SJSA1 (cell line): ENCODE results near the genes RORB and NMRK1.

DNA sequence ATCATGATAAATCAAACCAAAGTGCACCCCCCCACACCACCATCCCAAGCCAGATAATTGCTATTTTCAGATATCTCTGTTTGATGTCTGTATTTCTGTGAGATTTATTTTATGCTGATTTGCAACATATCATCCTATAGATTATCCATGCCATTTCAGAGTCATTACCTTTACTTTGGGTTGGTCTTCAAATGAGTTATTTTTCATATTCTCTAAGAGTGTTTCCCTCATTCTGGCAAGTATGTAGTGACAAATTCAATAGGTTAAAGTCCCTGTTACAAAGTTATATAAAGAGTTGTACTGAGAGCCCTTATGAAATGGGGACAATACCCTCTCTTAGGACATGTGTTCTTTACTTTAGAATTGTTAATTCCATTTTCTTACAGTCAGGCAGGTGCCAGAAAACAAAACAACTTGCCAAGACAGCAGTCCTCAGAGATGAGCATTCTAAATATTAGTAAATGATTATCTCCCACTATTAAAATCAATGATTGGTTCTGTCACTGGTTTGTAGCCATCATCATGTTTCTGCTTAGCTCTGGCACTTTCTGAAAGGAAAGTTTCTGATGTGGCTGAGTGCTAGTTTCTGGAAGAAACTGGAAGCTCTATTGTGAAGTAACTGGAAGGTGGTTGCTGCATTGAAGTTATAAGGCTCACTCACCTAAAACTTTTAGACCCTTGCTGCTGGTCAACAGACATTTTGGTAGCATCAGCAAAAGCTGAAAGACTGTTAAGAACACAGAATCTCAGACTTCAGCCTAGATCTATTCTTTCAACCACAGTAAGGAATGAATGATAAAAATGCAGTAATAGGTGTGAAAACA, 5.9 kb downstream of the ALDH1A1 start:
- RAMPAGE, long total RNA = no peak

GRCh38 chr9:72947903-72948627, 4.8 kb downstream of the ALDH1A1 start:
- RAMPAGE, long total RNA = no peak

- RAMPAGE, long total RNA = no peak
Observed at GRCh38 chr9:73160086-73160635, 8.5 kb downstream of the ANXA1 start.

DNA sequence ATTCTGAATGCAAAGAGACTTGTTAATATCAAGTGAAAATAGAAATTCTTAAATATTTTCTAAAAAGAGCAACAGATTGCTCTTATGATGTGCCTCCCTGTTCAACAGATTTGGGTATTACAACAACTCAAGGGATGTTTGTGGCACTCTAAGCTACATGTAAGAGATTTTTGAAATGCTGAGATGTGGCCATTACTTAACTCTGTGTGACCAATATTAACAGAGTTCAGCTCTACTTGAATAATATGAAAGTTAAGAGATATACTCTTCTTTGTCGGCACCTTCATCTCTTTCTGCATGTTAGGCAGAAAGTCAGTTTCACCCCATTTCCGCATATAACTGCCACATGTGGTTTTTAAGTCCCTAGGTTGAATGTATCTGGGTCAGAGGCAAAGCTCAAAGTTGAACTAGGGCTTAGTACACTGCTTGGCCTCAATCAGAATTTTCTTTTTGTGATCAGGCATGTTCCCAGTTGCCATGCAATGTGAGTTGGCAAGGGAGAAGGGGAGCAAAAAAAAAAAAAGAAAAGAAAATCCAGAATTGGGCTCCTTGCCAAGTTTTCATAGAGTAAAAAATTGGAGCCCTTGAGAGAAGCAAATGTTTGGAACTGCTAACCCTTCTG, 251.3 kb upstream of the RORB start:
- RAMPAGE, long total RNA = no peak

- RAMPAGE, long total RNA = no peak
Observed at GRCh38 chr9:74496999-74497986, at the start of gene RORB. TSS of gene RORB (plus strand) at chr9:74497335.

- RAMPAGE, long total RNA = no peak
Observed at GRCh38 chr9:75027220-75027993, 686 bp downstream of the CARNMT1 start.

DNA sequence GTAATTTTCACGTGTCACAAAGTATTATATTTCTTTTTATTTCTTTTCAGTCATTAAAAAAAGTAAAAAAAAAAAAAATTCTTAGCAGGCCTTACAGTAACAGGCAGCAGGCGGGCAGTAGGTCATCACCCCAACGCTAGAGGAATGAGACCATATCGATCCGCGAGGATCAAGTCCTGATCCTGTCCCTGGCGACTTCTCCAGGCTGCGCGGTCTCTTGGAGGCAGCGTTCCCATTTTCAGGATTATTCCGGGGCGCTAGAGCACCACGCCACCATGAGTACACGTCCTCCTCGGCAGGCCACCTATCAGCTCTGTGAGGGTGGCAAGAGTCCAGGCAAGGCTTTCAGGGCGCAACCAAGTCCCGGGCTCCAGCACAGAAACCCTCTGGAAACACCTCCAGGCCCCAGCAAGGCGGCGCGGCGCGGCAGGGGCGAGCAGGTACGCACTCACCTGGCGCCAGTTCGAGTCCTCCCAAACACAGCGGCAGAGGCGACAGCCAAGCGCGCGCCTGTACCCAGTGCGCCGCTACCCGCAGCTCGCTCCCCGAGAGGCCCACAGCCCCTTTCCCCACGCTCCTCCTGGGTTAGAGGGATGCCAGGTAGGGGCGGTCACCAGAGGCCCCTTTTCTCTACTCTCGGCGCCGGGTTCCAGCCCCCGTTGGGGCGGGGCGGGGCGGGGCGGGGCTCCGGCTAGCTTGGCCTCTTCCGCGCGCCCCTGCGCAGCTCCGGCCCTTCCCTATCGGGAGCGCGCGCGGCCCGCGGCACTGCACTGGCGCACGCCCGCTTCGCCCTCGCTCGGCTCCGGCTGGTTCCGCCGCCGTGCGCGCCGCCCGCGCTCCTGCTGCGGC, at the start of gene NMRK1:
NMRK1 (minus strand) TSS at position 600 of the 849 bp plus-strand sequence.
- RAMPAGE, long total RNA = no peak

GRCh38 chr9:75172431-75173048, 84.2 kb downstream of the OSTF1 start:
- RAMPAGE, long total RNA = no peak

GRCh38 chr9:75894491-75894959, 4.1 kb downstream of the PCSK5 start:
- RAMPAGE, long total RNA = no peak

DNA sequence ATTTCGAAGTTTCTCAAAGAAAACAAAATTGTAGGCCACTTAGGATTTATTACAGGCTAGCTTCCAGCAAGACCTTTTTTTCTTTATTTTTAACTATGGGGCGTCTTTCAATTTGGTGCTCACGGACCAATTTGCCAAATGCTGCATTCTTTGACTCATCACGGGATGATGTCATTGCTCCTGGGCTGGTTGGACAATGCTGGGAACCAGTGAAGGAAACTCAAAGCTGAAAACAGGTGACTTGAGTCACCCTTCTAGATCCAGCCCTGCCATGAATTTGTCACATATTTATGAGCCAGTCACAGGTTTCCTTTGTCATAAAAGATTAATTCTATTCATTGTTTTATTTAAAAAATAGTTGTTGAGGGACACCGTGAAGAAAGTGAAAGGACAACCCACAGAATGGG, 13.5 kb downstream of the PCSK5 start:
- RAMPAGE, long total RNA = no peak

DNA sequence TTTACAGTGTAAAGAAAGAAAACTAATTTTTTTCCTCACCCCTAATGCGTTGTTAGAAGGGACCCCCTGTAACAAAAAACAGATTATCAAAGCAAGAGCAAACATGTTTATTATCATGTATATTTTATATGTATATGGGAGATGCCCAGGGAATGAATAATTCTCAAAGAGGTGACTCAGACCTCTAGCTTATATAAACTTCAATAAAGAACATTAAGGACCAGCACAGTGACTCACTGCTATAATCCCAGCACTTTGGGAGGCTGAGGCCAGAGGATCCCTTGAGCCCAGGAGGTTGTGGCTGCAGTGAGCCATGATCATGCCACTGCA, 7.3 kb upstream of the RFK start:
- RAMPAGE, long total RNA = no peak

DNA sequence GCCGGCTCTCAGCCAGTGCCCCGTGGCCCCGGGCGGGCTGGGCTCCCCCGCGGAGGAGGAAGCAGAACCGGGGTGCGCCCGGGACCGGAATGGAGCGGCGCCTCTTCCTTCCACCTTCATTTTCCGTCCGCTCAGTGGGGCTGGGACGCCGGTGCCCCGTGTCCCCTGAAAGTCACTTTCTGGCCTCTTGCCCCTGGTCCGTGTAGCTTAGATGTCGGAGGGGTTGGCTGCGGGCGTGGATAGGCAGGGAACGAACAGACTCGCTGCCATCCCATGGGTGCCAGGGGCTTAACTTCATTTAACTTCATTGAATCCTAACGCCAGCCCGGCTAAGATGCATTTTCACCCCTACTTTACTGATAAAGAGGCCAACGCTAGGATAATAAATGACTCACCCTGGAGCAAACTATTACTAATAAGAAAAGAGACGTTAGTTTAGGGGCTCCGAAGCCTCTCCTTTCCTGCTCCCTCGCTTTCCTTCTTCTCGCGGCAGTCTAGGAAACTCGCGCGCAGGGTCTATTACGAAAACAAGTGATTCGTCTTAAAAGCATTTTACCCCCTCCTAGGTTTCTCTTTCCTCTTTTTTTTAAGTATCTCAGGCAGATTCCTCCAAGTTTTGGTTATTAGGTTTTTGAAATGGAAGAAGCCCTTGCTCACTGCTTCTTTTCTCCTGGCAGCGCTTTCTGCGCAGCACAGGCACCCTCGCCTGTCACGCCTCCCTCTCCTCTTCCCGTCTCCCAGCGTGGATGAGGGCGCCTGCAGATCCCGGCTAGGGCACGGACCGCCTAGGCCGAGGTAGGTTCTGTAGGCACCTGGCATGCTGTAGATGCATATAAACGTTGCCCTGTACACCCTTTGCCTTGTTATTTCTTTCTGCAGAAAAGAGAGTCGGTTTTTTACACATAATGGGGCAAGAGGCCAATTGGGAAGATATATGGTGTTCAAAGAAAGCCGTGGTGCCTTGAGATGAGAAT, 688 bp downstream of the GCNT1 start:
- RAMPAGE, long total RNA = no peak

DNA sequence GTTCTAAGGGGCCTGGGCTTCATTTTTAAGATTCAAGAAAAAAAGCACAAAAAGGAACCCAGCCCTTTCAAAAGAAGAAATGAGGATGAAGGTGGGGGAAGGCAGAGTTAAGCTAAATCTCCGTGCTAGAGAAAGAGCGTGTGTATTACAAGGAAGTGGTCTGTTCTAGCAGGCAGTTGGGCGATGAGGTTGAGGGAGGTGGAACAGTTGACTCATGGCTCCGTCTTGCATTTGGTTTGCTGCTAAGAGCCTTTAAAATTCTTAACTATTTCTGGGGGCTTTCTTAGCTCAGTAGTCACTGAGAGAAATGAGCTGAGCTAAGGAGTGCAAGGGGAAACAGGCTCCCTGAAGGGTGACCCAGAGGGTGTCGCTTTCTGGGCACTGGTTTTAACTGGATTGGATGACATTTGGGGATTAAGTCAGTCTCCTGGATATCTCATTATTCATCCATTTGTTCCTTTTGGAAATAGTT, 117.4 kb downstream of the GCNT1 start:
- RAMPAGE, long total RNA = no peak

- RAMPAGE, long total RNA = no peak
Observed at GRCh38 chr9:76608563-76609152, 149.7 kb downstream of the GCNT1 start.

- RAMPAGE, long total RNA = no peak
Observed at GRCh38 chr9:76609783-76610429, 150.9 kb downstream of the GCNT1 start.

GRCh38 chr9:77011863-77012695, 7.4 kb upstream of the FOXB2 start:
- RAMPAGE, long total RNA = no peak

GRCh38 chr9:77534061-77535061, 113.8 kb downstream of the GNA14 start:
- RAMPAGE, long total RNA = no peak

DNA sequence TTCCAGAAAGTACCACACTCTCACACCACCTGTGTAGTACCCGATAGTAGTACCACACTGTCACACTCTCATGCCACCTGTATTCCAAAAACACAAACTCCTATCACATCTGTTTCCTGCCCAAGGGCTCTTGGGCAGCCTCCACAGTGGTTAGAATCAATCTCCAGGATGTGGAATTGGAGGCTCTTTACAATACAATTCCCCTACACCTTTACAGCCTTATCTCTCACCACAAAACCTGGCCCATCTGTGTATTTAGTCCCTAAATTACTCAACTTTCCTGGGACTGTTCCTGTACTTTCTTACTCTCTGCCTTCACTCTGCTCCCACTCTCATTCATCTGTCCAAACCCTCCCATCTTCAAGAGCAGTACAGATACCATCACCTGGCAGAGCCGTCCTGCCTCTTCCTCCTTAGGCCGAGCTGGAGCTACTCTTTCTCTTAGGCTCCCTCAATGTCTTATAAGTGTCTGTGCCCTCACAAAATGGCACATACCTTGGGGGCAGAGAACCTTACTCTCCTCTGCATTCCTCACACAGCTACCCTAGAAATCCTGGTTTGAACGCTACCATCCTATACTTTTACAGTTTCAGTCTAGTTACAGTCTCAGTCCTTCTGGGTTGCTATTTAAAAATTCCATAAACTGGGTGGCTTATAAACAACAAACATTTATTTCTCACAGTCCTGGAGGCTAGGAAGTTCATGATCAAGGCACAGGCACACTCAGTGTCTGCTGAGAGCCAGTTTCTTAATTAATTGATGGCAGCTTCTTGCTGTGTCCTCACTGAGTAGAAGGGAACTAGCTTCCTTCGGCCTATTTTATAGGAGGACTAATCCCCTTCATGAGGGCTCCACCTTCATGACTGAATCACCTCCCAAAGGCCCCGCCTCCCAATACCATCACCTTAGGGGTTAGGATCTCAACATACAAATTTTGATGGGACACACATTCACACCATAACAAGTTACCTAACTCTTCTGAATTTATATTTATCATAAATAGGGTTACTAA, 130.2 kb downstream of the GNAQ start:
- RAMPAGE, long total RNA = no peak

DNA sequence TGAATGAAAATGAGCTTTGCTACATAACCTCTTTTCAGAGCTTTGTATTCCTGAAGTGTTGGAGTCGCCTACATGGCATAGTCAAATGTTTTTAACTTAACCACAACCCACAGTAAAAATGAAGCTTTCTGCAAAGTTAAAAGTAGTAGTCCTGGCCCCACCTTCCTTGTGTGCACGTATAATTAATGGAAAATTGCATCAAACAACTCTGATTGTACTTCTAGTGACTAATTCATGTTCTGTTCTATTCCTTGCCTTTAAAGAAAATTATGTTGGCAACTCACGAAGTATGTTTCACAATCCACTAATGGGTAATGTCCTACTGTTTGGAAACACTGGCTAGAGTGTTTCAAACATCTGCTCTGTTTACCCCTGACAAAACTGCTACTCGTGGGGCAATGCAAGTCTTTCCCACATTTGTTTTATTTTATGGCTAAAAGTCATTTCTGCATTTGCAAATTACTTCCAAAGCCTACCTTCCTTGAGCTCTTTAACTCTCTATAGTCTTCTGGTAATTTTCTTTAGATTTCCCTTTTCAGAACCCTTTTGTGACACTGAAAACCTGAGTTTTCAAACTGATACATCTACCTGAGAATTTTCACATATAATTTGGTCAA, 18.5 kb upstream of the PSAT1 start:
- RAMPAGE, long total RNA = no peak

- RAMPAGE, long total RNA = no peak
Observed at GRCh38 chr9:78295965-78296709, 788 bp upstream of the PSAT1 start.